Lower leg skin (tissue), 2 donors: ENCODE measurements around the genes FAM222B and DHRS13.

- PRO-cap, result no peak
- RAMPAGE, long total RNA, 2 experiments, result no peak in any of the 2 experiments
These were observed 5.2 kb upstream of the TRAF4 start for GRCh38 chr17:28738447-28739169.

DNA sequence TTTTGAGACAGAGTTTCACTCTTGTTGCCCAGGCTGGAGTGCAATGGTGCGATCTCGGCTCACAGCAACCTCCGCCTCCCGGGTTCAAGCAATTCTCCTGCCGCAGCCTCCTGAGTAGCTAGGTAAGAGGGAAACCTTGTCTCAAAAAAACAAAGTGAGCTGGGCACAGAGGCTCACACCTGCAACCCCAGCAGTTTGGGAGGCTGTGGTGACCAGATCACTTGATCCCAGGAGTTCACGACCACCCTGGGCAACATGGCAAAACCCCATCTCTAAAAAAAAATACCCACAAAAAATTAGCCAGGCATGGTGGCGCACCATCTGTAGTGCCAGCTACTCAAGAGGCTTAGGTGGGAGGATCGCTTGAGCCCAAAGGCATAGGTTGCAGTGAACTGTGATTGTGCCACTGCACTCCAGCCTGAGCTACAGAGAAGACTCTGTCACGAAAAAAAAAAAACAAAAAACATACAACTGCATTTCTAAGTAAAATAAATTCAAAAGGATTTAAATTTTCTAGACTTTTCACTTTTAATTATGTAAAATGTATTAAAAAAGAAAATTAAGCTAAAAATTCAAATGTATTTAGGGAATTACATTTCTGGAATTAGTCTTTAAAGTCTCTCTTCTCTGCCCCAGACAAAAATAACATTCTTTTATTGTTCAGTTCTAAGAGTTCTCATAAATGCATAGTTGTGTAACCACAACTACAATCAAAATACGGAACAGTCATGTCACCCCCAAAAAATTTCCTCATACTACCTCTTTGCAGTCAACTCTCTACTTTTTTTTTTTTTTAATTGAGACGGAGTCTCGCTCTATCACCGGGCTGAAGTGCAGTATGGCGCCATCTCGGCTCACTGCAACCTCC, 14.2 kb downstream of the FAM222B start:
- PRO-cap, result no peak
- RAMPAGE, long total RNA, 2 experiments, result no peak in any of the 2 experiments

DNA sequence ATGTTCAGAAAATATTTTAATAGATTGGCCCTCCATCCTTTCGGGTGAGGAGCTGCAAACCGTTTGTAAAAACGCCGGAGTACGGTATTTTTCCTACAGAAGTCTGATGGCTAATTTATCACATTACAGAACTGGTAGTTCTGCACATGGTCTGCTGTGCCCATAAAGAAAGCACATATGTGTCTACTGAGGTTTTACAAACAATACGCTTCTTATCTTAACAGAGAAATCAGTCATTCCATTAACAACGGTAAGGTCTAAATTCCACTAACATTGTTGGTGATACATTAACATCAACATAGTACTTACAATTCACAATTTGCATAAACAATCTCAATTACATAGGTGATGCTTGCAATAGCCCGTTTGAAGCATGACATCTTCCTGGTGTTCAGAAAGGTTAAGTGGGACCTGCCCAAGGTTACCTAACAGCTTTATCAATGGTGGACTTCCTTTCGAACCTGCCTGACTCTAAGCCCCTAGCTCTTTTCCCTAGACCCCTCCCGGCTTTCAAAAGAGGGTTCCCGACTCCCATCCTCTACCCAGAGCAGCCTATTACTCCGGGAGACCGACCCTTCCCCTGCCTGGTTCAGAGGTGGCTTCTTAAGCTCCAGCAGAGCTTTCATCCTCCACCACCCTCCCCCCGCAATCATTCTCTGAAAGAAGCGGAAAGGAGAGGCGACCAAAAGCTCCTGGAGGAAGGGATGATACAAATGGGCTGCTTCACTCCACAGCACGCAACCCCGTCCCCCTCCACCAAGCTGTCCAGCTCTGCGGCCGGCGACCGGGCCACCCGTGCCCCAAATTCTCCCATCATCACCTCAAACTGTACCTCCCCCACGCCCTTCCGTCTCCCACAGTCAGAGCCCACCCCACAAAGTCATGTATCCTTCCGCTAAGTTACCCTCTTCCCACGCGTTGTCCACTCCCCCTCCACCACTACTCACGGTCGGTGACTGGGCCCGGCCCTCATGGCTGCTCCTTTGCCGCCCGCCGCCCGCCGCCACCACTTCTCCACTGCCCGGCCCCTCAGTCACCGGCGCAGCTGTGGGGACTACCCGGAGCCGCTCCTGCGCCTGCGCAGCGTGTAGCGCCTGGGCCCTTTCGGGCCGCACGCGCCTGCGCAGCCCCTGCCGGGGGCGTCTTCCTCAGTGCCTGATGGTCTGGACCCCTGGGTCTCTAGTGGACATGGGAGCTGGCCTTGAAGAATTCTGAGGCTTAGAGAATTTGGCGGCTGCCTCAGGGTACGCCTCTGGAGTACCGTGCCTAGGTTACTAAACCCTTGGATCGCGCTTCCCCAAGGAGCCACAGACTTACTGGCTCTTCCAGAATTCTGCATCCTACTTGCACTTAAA, at the start of gene FAM222B:
FAM222B (minus strand) TSS at position 1,056 of the 1,355 bp plus-strand sequence.
- PRO-cap, result bidirectional peak, plus-strand start at position 1,097 of the sequence, minus-strand start at position 1,049 of the sequence
- RAMPAGE, long total RNA, 2 experiments, result start-site peak on the minus strand in 2 of 2 experiments, centred at positions 1,032 to 1,046 of the sequence, 33 to 71 reads per replicate

GRCh38 chr17:28902240-28903292, at the start of gene DHRS13:
Gene DHRS13, minus strand, starts transcription at chr17:28903079.
- PRO-cap, result unidirectional peak, plus-strand start at chr17:28902446; unidirectional peak, minus-strand start at chr17:28902967
- RAMPAGE, long total RNA, 2 experiments, result no peak in any of the 2 experiments

GRCh38 chr17:28923938-28924538, 21.2 kb upstream of the DHRS13 start:
- PRO-cap, result no peak
- RAMPAGE, long total RNA, 2 experiments, result no peak in any of the 2 experiments

- PRO-cap, result no peak
- RAMPAGE, long total RNA, 2 experiments, result no peak in any of the 2 experiments
These were observed 21.0 kb downstream of the PHF12 start for GRCh38 chr17:28930406-28930706.

GRCh38 chr17:28949858-28950901, 1.1 kb downstream of the PHF12 start:
- PRO-cap, result bidirectional peak, plus-strand start at chr17:28949912, minus-strand start at chr17:28949733
- RAMPAGE, long total RNA, 2 experiments, result no peak in any of the 2 experiments

GRCh38 chr17:29093128-29093641, 50.2 kb downstream of the PIPOX start:
- PRO-cap, result no peak
- RAMPAGE, long total RNA, 2 experiments, result no peak in any of the 2 experiments

GRCh38 chr17:29151281-29151873, 28.8 kb downstream of the MYO18A start:
- PRO-cap, result no peak
- RAMPAGE, long total RNA, 2 experiments, result no peak in any of the 2 experiments

DNA sequence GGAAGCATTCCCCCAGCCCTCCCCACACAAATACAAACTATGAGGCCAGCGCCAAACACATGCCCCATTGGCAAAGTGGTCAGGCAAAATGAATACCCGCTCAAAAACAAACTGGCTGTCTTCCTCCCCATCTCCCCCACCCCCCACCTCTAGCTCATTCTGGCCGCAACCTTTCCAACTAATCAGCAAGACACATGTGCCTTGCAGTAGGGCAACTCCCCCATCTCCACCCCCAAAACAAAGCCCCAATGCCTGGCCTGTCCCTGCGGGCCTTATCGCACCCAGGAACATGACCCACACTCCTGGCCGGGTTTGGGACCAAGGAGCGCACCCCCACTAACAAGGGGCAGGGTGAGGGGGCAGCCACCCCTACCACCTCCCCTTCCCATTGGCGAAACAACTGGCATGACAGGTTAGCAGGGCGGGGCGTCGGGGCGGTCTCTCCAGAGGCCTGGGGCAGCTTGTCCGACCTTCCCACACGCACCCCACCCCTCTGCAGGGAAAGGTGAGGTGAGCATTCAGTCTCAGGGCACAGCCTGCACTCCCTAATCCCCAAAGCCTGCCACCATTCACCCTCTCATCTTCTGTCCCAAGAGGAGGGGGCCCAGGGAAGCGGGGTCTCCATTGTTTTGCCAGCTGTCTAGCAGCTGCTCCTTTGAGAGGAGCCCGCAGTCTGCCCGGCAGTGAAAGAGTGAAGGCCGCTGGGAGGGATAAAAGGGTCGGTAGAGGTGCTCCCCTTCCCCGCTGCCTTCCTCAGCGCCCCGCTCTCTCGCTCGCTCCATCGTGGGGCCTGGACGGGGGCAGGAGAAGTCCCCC, 860 bp downstream of the MYO18A start:
- PRO-cap, result bidirectional peak, plus-strand start at position 498 of the sequence, minus-strand start at position 151 of the sequence
- RAMPAGE, long total RNA, 2 experiments, result no peak in any of the 2 experiments

DNA sequence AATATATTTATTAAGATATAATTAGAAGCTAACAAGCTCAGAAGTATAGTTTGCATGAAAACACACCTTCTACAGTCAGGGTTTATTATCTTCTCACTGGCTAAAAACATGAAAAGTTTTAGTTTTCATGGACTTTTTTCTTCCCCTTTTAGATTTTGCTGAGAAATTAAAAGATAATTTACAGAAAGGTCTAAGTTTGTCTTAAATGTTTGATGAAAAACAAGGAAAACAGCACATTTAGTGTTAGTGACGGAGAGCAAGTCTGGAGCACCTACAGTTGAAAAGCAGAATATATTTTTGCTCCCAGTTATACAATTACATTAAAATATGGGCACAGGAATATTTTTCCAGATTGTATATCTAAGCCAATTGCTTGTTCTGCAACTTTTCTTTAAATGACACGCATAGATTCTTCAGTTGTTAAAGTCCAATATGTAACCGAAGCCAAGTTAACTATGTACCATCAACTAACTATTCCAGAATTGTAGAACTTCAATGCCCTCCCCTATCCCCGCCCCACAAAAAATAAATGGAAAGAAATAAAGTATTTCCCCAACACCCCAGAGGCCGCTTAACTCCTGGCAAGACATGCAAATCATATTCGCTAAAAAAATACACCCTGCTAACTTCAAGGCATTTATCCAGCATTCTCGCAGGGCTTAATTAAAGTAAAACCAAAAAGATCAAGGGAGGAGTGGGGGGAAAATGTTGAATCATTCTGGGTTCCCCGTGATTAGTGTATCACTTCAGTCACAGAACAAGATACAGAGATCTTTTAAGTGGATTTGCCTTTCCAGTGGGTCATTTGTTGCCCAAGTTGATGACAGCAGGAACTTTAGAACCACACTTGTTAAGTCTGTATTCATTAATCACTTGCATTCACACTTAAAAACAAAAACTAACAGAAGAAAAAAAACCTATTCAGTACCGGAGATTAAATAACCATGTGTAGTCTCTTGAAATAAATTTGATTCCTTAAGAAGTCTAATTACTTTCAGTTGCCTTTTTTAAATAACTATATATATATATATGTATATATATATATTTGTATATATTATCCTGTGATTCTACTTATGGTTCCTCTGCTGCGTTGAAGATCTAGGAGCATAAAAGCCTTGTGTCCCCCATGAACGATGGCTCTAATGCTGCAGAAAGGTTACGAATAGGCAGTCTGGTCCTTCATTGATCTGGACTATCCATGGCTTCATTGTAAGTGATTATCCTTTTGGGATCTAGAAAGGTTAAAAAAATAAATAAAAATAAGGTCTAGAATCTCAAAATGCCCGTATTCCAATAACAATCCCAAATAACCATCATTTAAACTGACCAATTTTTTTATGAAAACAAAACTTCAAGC, 17.2 kb downstream of the CRYBA1 start:
- PRO-cap, result no peak
- RAMPAGE, long total RNA, 2 experiments, result no peak in any of the 2 experiments

DNA sequence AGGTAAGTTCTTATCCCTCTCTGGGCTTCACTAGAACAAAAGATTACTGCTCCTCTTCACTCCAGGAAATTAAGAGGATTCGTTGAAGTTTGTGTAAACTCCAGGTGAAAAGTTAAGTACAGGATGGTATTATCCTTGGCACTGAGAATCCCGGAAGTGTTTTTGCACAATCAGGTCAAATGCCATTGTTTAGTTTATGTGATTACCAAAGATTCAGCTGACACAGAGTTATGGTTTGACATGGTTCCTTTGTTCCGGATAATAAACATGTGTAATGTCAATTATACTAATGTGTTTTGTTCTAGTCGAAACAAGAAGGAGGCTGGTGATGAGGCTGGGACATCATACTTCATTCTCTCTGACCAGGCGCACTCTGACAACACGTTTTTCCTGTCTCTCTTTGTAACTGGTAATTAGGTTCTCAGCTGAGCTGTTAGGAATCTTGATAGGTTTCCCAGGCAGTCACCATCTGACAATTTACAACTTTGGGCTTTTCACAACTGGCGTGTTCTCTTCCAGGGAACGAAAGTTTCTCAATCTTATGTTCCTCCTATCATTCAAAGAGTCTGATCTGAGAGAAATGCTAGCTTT, 10.8 kb upstream of the TAOK1 start:
- PRO-cap, result no peak
- RAMPAGE, long total RNA, 2 experiments, result no peak in any of the 2 experiments

DNA sequence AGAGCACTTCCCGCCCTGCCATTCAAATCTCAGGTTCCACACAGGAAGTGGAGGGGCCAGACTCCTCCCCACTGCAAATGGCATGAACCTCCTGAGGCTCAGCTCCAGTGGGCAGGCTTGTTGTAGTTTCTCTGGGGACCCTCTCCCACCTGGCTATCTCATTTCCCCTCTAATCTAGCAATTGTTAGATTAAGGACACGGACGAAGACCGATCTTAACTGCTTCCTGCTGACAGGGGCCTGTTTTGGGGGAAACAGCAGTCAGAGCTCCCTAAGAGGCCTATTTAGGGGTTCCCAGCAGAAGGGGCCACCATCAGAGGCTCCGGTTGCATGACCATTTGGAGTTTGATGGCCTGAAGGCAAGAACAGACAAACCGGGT, 43.5 kb downstream of the TAOK1 start:
- PRO-cap, result no peak
- RAMPAGE, long total RNA, 2 experiments, result start-site peak on the plus strand in 1 of 2 experiments, centred at position 156 of the sequence, 16 reads per replicate

- PRO-cap, result no peak
- RAMPAGE, long total RNA, 2 experiments, result no peak in any of the 2 experiments
These were observed 77.3 kb downstream of the ABHD15 start for GRCh38 chr17:29489488-29489918.

- PRO-cap, result no peak
- RAMPAGE, long total RNA, 2 experiments, result no peak in any of the 2 experiments
These were observed 20.4 kb downstream of the ABHD15 start for GRCh38 chr17:29546071-29547200.

GRCh38 chr17:29593800-29594361, 949 bp downstream of the ANKRD13B start:
- PRO-cap, result no peak
- RAMPAGE, long total RNA, 2 experiments, result no peak in any of the 2 experiments

GRCh38 chr17:29615084-29615390, 7.7 kb downstream of the CORO6 start:
- PRO-cap, result no peak
- RAMPAGE, long total RNA, 2 experiments, result no peak in any of the 2 experiments

DNA sequence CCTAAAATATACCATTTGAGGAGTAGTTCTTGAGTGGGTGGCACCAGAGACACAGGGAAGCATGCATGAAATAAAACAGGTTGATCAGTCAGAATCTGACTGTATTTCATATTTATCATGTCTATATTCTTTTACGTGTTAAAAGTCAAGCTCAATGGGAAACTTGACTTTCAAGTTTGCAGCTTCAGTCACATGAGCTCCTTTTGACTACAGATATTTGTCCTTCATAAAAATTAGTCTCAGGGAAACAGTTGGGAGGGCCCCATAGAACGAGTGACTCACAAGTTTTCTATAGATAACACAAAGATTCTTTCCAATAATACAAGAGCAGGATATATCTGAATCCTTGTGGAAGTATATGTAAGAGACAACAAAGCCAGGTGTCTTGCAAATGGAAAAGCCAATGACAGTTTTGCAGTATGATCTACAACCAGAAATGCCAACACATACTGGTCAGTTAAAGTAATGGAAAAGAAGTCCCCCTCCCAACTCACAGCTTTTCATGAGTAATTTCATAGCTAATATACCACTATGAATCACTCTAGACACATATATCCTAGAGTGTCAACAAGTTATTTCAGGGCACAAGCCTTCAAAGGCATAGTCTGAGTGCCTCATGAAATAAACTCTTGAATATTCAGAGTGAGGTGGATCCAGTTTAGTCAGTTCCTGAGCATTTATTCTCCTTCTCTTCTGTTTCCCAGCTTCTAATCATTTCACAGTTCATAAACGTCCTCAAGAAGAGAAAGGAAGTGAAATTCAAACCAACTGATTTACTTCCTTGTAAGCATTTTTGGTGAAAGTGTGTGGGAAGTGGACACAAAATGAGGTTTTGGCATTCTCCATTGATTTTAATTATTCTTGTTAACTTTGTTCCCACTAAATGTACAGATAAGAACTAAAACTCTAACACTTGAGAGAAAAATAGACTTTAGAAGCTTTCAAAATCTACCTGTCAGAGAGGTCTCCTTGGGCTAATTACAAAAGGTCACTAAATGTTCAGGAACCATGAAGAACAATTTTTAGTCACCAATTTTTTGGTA, 42.5 kb upstream of the CORO6 start:
- PRO-cap, result no peak
- RAMPAGE, long total RNA, 2 experiments, result no peak in any of the 2 experiments

DNA sequence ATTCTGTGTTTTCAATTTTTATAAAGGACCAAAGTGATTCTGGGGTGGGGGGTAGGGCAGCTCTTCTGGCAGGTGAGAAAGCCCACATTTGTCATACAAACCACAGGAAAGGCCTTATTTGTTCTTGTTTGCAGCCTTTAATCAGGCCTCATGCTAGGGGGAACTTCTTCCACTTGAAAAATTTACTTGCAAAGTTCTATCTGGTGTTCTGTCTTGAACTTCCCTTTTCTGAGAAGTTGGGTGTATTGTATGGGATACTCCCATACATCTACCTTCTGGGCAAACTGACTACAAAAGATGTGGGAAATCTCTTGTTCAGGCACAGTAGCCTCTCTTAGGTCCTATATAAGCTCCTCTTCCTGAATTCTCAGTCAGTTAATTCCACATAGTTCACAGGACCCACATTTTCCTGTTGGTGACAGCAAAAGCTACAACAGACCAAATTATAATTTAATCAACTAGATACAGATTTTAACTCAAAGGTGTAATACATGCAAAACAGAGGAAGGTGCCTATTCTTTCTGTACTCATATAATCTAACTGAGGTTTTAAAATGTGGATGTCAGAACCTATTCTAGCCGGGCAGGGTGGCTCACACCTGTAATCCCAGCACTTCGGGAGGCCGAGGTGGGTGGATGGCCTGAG, 101.1 kb upstream of the CORO6 start:
- PRO-cap, result no peak
- RAMPAGE, long total RNA, 2 experiments, result no peak in any of the 2 experiments

DNA sequence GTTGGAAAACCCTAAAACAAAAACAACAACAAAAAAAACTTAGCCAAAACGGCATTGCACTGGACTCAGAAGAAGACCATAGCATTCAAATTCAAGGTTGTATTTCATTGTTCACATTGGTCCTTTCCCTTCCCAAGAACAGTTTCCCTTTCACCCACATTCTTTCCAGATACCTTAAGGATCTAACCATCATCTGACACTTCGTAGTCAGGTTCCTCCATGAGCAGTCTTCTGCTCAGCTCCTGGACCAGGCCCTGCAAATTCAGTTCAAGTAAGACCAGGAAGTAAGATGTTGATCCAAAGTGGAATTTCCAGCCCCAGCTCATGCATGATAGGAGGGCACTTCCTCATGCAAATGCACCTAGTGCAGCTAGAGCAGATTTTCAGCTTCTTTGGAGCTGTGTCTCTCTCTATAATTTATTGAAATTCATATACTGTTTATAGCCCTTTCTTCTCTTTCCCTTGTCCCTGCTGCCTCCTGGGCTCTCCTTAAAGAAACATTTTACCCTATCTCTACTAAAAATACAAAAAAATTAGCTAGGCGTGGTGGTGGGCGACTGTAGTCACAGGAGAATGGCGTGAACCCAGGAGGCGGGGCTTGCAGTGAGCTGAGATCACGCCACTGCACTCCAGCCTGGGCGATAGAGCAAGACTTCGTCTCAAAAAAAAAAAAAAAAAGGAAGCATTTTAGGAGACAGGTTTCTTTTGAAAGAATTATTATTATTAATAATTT, 94.6 kb downstream of the SSH2 start:
- PRO-cap, result no peak
- RAMPAGE, long total RNA, 2 experiments, result no peak in any of the 2 experiments